Airway epithelial cell (primary cell): ENCODE data around the gene EMC4.

DNA sequence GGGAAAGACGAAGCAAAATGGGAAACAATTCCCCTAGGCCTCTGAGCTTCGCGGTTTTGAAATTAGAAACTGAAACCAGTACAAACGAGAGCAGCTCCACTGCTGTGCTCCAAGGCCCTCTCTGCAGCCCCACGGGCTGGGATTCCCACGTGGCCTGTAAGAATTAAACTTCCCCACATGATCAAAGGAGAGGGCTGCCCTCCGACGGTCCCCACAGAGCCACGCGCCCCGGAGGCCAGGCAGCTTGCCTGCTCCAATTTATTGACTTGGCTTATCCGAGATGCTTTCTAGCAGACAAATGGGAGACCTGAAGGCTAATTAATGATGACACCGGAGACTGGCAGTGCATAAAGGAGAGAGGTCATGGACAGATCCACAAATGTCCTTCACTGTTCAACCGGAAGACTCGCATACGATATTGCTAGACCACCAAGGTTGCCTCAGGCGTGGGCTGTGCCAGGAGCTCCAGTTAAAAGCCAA is 144.1 kb downstream of the GREM1 start:
- RAMPAGE, long total RNA = no peak

DNA sequence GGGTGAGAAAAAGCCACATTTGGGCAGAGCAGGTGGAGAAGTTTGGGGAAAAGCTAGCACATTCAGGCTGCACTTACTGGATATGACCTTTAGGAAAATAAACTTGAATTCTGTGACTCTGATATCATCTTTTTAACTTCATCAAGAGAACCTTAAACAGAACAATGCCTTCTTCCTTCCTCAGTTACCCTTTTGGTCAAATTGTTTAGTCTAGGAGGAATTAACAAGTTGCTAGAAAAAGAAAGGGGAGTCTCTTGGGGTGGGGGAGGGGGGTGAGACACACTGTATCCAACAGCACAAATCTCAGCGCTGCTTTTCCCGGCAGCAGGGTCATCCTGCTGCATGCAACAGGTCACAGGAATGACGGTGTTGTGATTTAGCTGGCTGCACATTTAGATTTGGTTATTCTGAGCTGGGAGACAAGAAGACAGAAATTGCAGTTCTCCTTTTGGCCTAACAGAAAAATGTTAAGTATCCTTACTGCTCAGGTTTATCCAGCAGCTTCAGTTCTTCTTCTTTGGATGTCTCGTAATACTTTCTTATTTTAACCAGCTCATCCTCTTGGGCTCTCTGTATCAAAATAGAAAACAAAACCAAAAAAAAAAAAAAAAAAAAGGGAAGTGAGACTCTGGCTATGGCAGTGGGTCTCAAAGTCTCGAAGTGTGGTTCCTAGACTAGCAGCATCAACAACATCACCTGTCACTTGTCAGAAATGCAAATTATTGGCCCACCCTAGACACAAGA is 190.4 kb downstream of the GREM1 start:
- RAMPAGE, long total RNA = no peak

DNA sequence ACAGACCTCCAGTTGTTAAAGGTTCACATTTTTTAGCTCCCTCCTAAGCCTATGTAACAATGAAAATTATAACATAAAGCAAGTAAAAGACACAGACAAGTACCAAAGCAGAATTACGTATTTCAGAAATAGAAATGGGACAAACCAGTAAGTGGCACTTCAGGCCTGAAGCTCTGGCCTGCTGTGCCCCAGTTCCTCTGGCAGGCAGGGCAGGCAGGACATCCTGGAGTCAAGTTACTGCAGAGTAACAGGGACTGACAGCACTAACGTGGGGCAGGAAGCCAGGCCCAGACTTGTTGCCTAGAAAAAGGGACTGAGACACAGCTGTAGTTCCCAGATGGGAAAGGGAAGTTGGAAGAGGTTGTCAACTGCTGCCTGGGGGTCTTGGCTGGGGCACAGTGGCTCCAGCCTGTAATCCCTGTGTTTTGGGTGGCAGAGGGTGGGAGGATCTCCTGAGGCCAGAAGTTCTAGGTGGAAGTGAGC is 172.0 kb downstream of the FMN1 start:
- RAMPAGE, long total RNA = no peak

- RAMPAGE, long total RNA = start-site peak on the plus strand at chr15:34225016-34225082, 3,005 and 1,363 reads in 2 replicates
Observed at GRCh38 chr15:34224750-34225146, at the start of gene EMC4. EMC4 (plus strand) TSS chr15:34225016.

DNA sequence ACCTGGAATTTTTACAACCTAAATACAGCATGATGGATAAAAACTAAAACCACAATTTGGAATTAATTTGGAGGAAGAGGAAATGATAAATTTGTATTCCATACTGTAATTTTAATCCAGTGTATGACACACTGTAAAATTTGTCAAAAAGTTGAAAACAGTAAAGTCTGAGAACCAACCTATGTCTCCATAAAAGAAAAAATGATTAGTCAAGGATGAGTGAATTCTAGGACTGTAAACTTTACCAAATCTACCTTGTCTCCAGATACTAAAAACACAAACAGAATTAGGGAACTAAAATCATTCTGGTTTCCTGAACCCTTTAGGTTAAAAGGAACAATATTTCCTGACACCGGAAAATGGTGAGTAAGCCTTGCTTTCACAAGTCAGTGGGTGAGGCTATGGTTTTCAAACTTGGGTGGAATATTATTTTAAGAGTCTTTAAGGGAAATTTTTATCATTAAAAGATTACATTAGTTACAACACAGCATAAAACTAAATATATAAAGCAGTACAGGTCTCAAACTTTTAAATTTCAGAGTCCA is 2.5 kb downstream of the SLC12A6 start:
- RAMPAGE, long total RNA = no peak

- RAMPAGE, long total RNA = no peak
Observed at GRCh38 chr15:34436571-34437605, 720 bp downstream of the GOLGA8A start.

DNA sequence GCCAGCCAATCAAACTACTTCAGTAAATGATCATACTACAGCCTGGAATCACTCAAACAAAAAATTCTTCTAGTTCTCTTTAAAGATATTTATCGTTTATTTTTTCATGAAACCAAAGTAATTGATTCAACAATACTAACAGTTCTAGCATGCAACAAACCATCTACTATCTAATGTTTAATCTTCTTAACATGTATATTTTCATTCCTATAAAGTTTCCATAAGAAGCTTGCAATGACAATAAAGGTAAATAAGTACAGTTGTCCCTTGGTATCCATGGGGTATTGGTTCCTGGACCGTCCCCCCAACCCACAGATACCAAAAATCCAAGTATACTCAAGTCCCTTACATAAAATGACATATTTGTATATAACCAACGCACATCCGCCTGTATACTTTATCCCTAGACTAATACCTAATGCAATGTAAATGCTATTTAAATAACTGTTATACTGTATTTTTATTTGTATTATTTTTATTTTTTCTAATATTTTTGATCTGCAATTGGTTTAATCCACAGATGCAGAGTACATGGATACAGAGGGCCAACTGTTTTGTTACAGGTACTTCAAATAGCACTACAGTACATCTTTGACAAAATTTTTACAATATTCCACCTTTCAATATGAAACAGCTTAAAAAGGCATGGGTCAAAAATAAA is 9.1 kb upstream of the AQR start:
- RAMPAGE, long total RNA = no peak

DNA sequence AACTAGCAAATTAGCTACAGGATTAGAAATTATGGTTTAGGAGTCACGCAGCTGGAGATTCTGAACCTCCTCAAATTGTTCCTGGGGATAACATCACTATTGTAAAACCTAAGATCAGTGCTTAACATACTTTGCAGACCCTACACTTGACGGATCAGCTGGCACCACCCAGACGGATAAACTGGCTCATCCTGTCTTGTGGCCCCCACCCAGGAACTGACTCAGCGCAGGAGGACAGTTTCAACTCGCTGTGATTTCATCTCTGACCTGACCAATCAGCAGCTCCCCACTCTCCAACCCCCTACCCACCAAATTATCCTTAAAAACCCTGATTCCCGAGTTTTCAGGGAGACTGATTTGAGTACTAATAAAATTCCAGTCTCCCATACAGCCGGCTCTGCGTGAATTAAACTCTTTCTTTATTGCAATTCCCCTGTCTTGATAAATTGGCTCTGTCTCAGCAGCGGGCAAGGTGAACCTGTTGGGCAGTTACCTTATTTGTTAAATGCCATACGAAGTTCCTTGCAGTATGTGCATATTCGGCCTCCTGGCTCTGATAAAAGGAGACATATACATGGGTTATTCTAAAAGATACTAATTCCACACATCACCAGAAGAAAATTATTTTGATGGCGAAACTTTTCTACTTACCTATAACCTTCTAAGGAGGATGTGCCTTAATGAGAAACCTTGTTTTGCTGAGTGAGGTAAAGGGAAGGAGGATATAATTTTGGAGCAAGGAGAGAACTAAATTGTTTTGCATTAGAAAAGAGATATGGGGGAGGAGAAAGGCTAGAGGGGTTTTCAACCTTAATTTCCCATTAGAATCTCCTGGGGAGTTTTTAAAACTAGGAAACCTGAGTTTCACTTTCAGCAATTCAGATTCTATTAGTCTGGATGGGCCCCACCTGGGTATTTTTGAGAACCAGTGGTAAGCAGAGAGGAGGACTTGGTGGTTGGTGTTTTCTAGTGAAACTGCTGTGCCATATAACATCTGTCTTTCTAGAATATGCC is 23.3 kb downstream of the NANOGP8 start:
- RAMPAGE, long total RNA = no peak

DNA sequence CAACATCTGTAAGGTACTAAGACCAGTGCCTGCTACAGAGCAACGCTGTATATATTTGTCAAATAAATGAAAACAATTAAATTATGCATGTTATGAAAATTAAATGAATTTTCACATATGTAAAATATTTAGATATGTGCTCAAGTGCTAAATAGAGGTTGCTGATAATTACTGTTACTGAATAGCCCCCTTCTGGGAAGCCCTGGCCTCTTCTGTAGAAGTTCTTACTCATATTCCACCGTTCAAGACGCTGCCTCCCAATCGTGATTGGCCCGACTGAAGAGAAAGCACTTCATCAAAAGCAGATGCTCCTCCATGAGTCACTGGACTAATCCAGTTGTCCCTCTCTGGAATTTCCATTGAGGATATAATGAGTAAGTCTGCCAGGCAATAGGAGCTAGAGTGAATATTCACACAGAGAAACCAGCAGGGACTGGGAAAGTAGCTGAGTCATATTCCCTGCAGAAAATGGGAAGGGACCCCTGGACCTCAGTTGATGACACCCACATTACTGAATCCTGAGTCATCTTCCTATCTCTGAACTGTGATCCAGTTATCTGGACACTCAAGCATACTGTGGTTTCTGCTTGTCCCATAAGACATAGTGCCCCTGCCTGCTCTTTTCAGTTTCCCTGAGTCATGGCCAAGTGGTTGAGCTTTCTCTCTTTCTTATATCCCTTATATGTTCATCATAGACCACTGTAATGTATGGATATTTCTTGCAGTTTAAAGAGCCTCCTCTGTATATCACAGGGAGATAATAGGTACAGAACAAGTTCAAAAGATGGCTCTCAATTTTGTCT is 151.3 kb upstream of the CDIN1 start:
- RAMPAGE, long total RNA = no peak

DNA sequence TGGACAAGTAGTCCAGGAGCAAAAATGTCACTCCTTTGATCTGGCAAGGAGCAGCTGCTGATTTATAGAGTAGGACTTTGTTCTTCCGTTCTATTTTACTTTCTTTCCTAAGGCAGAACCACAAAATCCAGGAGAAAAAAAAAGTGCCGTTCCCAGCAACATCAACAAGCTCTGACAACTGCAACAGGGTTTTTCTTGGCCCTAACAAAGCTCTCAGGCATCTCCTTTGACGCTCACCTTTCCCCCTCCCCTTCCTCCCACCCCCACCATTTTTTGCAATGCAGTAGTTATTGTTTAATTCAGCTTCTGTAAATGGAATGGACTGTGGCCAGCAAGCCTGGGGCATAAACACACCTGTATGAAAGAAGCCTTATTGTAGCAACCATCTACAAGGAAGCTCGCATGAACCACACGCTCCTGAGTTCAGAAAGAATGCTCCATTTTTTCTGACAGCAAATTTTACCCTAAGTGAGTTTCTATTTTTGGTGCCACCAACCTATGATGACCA is 196.2 kb downstream of the MEIS2 start:
- RAMPAGE, long total RNA = no peak

- RAMPAGE, long total RNA = no peak
Observed at GRCh38 chr15:37021520-37022089, 78.7 kb downstream of the MEIS2 start.

GRCh38 chr15:37084537-37085067 is 15.7 kb downstream of the MEIS2 start:
- RAMPAGE, long total RNA = no peak

- RAMPAGE, long total RNA = no peak
Observed at GRCh38 chr15:37093462-37094000, 6.8 kb downstream of the MEIS2 start.

GRCh38 chr15:37098523-37098892 is 1.8 kb downstream of the MEIS2 start:
- RAMPAGE, long total RNA = no peak

- RAMPAGE, long total RNA = no peak
Observed at GRCh38 chr15:38683527-38683976, 118.9 kb upstream of the RASGRP1 start.

- RAMPAGE, long total RNA = no peak
Observed at GRCh38 chr15:38696145-38696862, 131.7 kb upstream of the RASGRP1 start.

- RAMPAGE, long total RNA = no peak
Observed at GRCh38 chr15:39118560-39118937, 462.3 kb upstream of the THBS1 start.

- RAMPAGE, long total RNA = no peak
Observed at GRCh38 chr15:39195783-39196335, 385.0 kb upstream of the THBS1 start.

DNA sequence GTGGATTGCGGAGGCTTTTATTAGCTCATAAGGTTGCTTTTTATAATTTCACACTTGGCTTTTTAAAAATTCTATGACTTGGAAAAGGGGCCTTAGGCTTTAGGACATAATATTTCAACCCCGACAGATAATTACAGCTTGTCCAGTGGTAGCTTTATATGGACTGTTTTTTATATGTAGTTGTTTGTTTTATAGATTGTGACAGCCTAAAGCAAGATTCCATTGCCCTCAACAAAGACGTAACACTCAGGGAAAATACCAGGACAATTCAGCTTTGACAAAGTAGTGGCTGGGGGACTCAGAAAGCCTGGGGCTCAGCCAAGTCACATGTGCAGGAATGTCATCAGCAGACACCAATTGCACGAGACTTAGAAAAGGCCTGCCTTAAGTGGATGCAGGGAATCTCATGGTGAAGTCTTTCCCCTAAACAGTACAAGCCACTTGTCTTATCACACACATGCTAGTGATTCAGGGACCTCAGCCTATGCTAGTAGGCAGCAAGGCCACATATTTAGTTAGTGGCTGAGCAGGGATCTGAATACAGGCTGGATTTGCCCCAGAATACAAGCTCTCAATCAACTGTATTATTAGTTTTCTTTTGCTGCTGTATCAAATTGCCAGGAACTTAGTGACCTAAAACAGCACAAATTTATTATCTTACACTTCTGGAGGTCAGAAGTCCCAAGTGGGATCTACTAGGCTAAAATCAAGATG is 381.8 kb upstream of the THBS1 start:
- RAMPAGE, long total RNA = no peak

- RAMPAGE, long total RNA = no peak
Observed at GRCh38 chr15:39588389-39589128, 7.7 kb downstream of the THBS1 start.